Endothelial cell (in vitro differentiated cells): ENCODE measurements around the genes PAPPA2 and SEC16B.

GRCh38 chr1:174652915-174653436 is 205.2 kb downstream of the GPR52 start:
- PRO-cap: no peak

- PRO-cap: no peak
Measured at GRCh38 chr1:175141932-175142359, 50.6 kb downstream of the KIAA0040 start.

GRCh38 chr1:176069514-176070249 is 137.4 kb downstream of the COP1 start:
- PRO-cap: no peak

DNA sequence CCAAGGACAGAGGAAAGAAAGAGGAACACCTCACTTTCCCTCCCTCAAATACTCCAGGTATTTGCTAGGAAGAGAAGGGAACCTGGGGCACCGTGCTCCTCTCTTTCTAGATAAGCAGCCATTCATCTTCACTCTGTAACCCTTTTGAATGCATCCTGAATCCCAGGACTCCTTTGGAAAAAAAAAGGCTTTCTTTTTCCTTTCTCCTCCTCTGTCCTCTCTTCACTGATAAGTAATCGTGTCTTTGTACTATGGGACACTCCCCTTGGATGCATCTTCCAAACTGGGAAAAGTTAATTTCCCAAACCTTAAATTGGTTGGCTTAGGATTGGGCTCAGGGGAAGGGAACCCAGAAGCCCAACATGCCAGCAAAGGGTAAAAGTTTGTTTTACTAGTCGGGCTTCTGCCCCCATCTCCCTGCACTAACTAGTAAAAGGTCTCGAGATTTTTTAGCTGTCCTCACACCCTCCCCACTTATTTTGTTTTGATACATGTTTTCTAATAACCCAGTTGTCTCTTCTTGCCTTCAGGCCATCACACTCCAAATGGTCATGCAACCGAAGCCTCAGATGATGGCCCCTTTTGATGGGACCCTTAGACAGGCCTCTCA is 105.8 kb downstream of the COP1 start:
- PRO-cap: unidirectional peak, minus-strand start at position 136 of the sequence

GRCh38 chr1:176175795-176176035 is 31.4 kb downstream of the COP1 start:
- PRO-cap: no peak

DNA sequence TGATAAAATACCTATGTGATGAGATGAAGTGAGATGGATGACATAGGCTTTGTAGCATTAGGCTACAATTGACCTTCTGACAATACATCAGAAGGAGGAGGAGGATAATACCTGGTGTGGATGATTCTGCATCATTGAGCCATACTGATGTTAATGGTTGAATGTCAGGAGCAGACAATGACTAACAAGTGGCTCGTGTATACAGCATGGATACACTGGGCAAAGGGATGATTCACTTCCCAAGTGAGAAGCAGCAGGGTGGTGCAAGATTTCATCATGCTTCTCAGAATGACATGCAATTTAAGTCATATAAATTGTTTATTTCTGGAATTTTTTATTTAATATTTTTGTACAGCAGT is 34.3 kb upstream of the COP1 start:
- PRO-cap: no peak

DNA sequence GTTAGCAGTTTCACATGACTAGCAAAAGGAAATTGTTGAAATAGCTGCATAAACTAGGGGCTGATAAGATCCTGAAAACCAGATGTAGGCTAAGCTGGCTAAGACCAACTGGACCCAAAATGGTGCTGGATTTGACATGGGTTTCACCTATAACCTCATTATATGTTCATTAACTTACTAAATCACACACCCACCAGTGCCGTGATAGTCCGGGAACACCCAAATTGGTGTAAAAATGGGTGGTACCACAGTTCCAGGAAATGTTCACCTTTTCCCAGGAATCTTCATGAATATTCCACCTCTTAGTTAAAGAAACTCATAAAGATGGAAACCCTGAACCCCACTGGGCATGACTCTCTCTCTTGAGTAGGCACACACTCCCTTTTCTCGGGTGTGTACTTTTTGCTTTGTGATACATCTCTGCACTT is at the start of gene PAPPA2:
TSS of gene PAPPA2 (plus strand) at position 350 of the 428 bp plus-strand sequence.
- PRO-cap: no peak

GRCh38 chr1:176795264-176795610 is 332.3 kb downstream of the PAPPA2 start:
- PRO-cap: no peak

DNA sequence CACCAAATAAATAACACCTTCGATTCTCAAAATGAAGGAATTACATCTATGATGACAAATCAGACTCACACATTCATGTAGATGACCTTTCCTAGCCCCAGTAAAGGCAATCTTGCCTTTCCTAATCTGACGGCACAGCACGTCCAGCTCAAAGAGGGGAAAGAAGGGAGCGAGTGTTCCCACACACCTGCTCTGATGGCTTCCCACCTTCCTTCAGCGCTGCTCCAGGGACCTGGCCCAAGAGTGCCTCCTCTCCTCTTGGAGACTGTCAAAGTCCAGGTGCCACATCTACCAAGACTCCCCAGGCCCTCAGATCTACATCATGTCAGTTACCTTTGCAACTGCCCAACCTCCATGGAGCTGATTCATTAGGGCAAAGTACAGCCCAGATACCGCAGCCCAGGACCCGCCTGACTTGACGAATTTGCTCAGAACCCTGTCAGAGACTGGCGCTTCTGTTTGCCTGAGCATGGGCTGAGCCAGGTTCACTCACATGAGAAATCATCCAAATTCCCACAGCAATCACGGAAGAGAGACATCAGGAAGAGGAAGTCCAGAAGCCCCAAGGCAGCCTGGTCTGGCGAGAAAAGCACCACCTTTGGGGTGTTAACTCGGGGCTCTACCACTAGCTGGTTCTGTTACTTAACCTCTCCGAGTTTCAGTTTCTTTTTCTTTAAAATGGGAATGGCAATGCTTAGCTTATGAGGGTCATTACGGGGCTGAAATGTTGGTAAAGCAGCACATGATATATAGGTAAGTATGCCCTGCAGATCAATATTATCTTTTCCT is at the start of gene SEC16B:
TSS of gene SEC16B (minus strand) at position 362 of the 789 bp plus-strand sequence.
- PRO-cap: no peak

GRCh38 chr1:178100702-178101245 is 6.9 kb downstream of the RASAL2 start:
- PRO-cap: no peak

DNA sequence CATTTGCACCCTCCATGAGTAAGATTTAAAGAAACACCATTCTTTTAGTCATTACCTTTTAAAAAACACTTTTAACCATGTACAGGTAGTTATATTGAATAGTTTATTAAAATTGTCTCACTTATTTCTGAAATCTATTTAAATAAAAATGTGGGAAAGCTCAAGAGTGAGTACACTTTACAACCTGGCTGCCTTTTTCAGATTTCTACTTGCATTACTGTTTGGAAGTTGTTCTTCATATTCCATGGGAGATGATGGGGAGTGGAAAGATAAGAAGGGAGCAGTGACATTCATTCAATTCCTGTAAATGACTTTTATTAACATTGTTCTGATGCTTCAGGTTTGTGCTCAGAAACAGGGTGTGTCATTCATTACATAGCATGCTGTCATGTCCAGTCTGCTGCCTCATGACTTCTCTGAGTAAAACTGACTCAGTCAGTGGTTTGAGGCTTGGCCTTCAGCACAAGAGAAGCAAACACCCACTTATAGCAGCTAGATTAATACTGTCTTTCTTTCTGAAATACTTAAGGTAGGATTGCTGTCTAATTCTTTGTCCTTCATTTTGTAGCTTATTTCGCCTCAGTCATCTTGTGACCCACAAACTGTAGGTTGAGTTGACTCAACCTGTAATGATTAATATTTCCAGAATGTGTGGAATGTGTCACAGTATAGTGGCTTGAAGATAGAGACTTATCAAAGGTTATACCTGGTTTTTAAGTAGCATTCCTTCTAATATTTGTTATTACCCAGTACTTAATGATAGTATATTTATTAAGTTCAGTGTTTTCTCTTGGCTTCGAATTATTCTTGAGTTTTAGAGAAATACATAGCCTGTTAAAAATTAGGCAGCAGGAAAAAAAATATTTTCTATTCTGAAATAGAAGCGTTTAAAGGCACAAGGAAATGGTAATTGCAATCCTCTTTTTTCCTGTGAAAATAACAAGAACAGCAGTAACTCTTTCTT is 32.9 kb downstream of the RASAL2 start:
- PRO-cap: no peak

DNA sequence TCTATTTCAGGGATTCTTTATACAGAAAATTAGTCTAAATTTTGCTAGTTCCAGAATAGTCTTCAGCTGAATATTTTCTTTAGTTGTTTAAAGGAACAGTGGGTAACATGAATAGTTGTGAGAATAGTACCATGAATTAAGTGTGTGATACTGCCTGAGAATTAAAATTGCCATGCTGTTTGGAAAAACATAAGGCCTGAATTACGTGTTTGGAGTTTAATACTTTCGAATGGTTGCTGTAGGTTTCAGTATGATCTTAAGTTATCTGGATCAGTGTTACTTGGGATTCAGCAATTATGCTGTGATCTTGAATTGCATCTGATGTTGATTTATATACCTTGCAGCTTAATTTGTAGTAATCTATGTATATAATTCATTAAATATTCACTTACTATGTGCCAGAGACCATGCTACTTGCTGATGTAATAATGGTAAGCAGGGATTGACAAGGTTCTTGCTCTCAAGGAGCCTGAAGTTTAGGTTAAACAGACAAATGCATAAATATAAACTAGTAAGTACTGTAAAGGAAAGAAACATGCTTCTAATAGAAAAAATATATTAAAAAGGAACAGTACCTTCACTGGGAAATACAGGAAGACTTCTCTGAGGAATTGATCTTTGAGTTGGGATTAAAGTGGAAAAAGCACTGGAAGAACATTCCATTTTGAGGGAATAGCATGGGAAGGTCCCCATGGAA is 83.2 kb downstream of the RASAL2 start:
- PRO-cap: no peak

GRCh38 chr1:178620792-178621241 is 104.2 kb upstream of the RALGPS2 start:
- PRO-cap: no peak

- PRO-cap: no peak
Measured at GRCh38 chr1:178952993-178953493, 72.7 kb upstream of the FAM20B start.

- PRO-cap: no peak
Measured at GRCh38 chr1:179016779-179017687, 8.7 kb upstream of the FAM20B start.

- PRO-cap: no peak
Measured at GRCh38 chr1:179082272-179082384, 258 bp downstream of the TOR3A start.

DNA sequence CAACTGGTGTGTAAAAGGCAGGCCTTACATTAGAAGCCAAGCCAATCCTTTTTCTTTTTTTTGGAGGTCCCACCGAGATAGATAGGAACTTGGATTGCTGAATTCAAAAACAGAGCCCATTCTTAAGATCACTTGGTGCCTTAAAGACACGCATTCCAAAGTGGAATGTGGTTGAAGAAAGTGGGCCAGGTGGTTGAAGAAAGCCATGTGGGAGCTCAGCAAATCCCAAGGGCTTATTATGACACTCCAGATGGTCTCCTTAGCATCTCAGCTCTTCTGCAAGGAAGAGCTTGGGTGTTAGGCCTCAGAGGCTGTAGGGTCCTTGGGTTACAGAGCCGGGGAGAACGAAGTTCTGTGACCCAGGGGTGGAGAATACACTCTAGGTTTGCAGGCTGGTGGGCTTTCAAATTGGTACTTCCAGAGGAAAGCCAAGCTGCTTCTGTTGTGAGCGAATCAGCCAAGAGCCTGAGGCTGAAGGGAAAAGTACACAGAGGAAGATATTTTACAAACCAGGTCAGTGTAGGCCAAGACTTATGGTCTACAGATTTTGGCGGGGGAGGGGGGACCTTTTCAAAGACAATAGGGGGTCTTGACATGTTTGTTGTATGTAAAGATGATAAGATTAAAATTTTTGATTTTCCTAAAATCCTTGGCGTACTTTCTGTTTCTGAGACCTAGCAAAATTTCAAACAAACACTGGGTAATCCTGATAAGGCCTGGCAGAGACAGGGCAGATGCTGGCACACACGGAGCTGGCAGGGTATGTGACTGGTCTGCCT is 13.7 kb downstream of the TOR3A start:
- PRO-cap: no peak

- PRO-cap: no peak
Measured at GRCh38 chr1:179108304-179108864, 26.5 kb downstream of the TOR3A start.

GRCh38 chr1:179127204-179127525 is 45.3 kb downstream of the TOR3A start:
- PRO-cap: no peak

DNA sequence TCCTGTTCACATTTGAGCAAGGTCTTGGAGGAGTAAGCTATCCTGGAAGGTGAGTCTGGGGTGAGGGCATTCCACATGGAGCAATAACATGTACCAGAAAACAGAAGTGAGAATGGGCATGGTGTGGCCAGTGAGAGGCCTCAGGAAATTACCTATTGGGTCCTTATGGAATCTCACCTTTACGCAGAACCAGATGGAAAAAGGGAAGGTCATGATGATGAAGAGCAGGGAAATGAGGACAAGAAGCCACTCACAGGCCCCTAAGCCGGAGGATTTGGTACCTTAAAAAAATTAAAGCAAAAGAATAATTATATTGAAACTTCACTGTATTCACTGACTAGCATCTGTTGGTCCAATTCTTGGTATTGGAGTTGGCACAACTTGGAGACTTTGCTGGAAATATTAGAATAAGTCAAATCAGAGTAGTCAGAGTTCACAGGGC is 11.2 kb downstream of the NPHS2 start:
- PRO-cap: no peak